Peritoneum (tissue), 1 donor: ENCODE results near the gene ACRV1.

GRCh38 chr11:125350885-125351671, 145.0 kb downstream of the FEZ1 start:
- PRO-cap, result no peak

DNA sequence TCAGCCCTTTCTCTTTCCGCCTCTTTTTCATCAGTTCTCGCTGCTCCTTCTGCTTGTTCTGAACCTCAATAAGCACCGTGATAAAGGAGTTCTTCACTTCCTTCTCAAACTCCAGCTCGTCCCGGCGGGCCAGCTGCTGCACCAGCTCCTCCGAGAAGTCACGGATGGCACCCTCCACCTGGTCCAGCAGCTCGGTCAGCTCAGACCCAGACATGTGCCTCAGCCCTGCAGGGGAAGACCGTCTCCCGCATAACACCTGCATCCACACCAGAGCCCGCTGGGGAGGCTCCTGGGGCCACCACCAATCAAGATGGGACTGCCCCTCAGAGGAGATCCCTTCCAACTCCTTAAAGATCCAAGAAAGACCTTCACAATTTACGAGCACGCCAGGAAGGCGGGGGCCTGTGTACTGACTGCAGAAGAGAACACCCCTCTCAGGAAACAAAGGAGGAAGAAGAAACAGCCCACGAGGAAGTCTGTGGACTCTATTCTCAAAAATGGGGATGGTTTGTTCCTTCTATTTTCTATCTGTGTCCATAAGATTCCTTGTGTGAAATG, 40.1 kb downstream of the FEZ1 start:
- PRO-cap, result no peak

GRCh38 chr11:125489185-125489760, 6.8 kb downstream of the FEZ1 start:
- PRO-cap, result no peak

- PRO-cap, result no peak
These were observed 4.8 kb upstream of the EI24 start for GRCh38 chr11:125564586-125564815.

GRCh38 chr11:125570699-125571371, 1.6 kb downstream of the EI24 start:
- PRO-cap, result no peak

- PRO-cap, result no peak
These were observed at the start of gene ACRV1 for GRCh38 chr11:125680718-125681246. Gene ACRV1 (minus strand): TSS chr11:125680847.

- PRO-cap, result no peak
These were observed 17.6 kb upstream of the CDON start for GRCh38 chr11:126079962-126080965.

DNA sequence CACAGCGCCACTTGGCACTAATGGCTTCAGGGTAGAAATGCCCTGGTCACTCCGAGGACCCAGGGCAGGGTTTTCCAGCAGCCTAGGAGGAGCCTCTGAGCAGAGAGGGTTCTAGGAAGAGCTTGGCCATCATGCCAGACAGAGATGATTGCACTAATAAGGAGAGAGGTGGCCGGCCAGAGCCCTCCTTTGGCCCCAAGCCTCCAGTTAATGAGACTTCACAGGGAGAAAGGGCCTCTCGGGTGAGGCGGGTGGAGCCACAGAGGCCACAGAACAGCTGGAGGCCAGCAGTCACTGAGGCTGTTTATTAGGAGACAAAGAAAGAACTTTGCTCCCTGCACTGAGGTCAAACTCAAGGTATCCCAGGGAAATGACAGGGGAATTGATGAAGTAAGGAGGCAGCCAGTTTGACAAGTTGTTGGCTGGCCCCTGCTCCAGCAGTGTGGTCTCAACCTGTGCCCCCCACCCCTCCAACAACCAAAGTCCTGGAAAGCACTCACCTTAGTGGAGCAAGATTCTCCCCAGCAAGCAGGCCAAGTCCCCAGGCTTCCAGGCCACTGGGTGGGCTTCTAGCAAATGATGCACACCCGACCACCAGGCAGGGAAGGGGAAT, 53.4 kb downstream of the RPUSD4 start:
- PRO-cap, result no peak

GRCh38 chr11:126172479-126173258, 38.8 kb downstream of the RPUSD4 start:
- PRO-cap, result no peak

- PRO-cap, result no peak
These were observed 8.5 kb downstream of the SRPRA start for GRCh38 chr11:126260055-126260704.

- PRO-cap, result no peak
These were observed 25.7 kb downstream of the DCPS start for GRCh38 chr11:126329498-126330072.

DNA sequence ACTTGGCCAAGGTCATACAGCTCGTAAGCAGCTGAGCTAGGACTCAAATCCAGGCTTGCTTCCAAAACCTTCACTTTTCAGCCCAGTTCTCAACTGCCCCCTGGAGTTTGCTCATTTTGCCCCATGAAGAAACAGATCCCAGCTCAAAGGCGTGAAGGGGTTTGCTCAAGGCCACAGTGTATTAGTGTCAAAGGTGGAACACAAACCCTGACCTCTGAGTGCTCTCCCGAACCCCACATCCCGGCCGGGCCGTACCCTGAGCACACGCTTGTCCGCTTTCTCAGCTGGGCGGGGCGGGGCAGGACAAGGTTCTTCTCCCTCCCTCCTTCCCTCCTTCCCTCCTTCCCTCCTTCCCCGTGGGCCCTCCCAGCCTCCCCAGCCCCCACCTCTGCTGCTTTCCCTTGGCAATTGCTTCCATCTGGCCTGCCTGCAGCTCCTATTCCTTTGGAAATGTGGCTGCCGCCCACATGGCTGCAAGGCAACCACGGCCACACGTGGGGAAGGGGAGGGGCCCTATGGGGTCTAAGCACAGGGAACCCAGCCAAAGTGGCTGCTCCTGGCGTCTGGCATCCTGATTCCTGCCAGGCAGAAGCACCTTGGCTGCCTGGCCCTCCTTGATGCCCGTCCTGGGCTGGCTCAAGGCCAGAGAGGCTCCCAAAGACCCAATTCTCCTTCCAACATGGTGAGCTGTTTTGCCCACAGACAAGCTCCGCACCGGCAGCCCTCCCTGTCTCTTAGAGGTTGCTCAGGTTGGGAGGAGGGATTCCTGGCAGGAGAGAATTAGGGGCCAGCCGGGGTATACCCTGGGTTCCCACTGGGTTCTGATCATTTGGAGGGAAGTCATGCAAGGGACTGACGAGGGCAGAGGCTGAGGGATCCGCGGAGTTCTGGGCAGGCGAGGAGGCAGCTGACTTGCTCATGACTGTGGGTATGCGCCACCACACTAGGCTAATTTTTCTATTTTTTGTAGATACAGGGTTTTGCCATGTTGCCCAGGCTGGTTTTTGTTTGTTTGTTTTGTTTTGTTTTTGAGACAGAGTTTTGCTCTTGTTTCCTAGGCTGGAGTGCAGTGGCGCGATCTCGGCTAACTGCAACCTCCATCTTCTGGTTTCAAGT, 4.3 kb downstream of the ST3GAL4 start:
- PRO-cap, result no peak

- PRO-cap, result no peak
These were observed 11.5 kb downstream of the ST3GAL4 start for GRCh38 chr11:126366840-126367481.

GRCh38 chr11:126370006-126370400, 14.5 kb downstream of the ST3GAL4 start:
- PRO-cap, result no peak

DNA sequence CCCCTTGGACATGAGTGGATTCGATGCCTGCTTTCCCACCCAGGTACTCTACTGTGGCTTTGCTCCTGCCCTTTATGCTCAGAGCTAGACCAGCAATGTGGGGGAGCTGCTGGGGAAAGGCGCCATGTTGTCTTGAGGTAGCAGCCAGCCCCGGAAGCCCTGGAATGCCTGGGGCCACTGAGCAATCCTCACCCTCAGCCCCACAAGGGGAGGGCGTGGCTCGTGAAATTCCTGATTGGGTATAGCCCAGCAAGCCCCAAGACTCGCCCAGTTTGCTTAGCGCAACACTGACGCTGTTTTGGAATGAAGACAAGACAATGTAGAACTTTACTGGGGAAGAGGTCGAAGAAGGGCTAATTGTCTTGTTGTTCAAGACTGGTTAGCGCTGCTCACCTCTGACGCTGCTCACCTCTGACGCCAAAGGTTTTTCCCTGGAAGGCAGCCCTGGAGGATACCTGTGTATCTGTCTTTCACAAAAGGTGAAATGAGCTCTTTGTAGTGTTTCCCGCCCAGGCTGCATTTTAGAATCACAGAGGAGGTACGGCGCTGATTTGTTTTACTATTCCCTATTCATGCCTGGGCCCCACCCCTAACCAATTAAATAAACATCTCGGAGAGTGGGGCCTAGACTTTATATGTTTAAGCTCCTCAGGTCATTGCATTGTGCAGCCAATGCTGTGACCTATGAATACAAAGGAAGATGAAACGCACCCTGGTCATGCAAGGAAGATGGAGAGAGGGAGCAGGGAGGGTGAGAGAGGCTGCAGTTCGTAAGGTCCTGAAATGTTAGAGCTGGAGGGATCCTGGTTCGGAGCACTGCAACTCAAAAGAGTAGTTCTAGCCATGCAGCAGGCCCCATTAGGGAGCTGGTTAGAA, 47.7 kb downstream of the ST3GAL4 start:
- PRO-cap, result no peak

DNA sequence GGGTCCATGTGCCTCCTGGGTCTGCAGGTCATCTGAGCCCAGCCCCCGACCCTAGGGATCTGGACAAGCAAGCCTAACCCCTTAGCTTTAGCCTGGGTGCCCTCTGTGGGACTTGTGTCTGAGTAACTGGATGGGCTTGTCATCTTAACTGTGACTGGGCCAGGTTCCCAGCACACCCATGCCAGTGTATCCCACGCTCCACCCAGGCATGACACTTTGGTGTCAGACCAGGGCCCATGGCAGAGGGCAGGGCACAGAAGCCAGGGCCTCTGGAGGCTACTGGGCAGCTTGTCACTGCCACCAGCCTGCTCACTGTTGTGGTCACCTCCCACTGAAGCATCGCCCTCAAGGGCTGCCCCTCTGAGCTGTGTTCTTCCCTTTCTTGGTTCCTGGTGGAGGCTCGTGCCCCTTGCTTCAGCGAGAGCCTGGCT, 80.7 kb downstream of the ST3GAL4 start:
- PRO-cap, result no peak

- PRO-cap, result no peak
These were observed 77.9 kb downstream of the KIRREL3 start for GRCh38 chr11:126922524-126923139.

- PRO-cap, result no peak
These were observed 324.9 kb downstream of the ETS1 start for GRCh38 chr11:128262326-128262998.

DNA sequence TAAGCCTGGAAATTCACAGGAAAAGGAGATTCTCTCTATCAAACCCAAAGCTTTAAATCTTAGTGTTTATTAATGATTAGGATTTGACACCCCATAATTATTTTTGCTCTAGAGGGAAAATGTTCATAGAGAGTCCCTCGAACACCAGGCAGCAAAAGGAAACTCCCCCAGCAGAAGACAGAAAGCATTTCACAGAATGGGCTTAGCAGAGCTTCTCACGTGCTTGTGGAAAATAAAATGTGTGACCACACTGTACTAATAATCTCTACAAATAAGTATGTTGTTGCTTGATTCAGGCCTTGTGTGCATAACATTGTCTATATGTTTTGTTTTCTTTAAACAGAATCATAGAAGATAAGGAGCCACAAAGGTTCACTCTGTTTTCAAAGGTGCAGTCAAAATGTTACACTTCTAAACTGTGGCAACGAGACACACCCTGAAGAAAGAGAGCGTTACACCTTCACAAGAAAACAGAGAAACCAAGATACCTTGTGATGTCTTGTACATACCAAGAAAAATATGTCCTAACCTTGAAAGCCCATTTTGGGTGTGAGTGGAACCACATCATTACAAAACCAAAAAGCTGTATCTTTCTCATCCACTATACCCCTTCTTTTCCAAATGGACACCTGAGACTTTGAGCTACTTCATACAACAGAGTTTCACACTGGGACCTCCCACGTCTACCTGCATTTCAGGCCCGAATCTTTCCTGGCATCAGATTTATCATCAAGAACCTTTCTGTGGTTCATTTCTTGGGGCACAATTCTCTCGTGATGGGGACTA, 282.5 kb downstream of the ETS1 start:
- PRO-cap, result no peak

- PRO-cap, result no peak
These were observed 275.4 kb downstream of the ETS1 start for GRCh38 chr11:128311957-128312406.